Breast (tissue), 4 donors: ENCODE measurements around a stretch of chr2.

DNA sequence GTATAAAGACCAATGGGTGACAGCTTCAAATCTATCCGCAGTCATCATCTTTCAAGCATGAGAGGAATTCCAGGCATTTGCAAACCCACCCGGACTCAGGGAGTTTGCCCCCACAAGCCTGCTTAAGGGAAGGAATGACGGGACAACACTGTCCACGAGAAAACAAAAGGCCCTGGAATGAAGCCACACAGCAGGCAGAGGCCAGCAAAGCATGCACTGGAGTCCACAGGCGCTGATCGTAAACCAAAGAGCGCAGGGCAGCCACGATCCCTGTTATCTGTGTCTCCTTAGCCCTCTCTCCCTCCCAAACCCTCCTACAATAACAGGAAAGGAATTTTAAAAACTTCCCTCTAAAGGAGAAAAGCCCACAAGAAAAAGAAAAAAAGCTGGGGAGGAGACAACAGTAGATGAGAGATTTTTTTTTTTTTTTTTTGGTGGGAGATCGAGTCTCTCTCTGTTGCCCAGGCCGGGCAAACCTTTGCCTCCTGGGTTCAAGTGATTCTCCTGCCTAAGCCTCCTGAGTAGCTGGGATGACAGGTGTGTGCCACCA lies 11.3 kb upstream of the BOK start:
- PRO-cap, 3 experiments, result no peak in any of the 3 experiments
- RRBS, result no CpG with 5 or more reads among the region's 10 CpGs

DNA sequence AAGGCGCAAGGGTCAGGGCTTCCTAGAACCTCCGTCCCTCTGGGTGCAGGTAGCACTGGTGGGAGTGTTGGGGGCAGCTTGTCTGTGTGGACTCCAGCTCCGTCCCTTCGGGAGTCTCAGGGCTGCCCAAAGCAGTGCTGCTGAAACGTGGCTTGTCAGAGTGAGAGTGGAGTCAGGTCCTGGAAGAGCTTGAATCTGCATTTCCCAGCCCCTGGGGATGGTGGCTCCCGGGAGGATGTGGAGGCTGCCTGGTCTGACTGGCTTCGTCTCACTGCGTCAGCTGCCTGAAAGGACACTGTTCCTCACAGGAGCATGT lies 23.4 kb downstream of the ATG4B start:
- PRO-cap, 3 experiments, result no peak in any of the 3 experiments
- RRBS, result no CpG with 5 or more reads among the region's 8 CpGs

GRCh38 chr2:241666508-241667011 lies 20.1 kb downstream of the DTYMK start:
- PRO-cap, 3 experiments, result no peak in any of the 3 experiments
- RRBS, result no CpG with 5 or more reads among the region's 28 CpGs

DNA sequence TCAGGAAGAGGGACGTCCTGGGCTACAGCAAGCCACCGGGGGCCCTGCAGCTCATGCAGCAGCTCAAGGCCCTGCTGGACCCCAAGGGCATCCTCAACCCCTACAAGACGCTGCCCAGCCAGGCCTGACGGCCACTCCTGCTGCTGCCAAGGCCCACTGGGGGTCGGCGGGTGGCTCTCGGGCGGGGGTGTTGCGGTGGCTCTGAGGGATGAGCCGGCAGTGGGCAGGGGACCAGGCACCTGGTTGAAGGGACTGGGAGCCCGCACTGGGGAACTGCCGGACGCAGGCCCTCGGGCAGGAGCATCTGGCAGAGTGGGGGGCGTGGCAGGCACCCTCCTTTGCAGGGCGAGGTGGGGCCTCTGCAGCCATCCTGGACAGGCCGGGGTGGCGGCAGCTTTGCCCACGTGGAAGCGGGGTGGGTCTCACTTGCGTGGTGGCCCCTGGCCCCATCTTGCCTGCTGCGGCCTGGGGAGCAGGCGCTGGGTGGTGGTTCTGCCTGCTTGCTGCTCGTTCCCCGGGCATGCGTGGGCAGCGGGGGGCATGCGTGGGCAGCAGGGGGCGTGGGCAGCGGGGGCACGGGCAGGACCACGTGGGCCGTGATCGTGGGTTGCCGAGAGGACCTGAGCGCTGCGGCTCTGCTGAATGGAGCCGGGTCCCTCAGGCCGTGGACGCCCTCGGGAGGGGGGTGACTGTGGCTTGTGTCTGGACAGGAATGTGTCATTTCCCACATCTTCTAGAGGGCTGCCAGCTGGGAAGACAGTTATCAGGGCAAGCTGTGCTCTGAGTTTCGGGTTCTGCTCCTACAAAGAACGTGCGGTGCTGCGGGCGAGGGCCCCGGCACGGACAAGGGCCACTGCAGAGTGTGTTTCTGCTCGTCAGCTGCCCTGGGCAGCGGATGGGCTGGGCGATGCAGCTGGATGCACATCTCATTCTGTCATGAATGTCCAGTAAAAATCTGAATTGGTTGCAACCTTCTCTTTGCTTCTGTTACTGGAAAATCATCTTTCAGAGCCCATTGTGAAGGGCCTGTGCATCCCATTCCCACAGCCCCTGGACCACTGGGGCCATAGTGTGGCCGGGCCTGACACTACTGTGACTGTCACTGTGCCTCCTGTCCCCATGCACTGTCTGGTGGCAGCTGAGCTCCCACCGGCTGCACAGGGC lies 8.4 kb upstream of the GAL3ST2 start:
- PRO-cap, 3 experiments, result no peak in any of the 3 experiments
- RRBS, result 67% methylated on average over 6 of the region's 53 CpGs

DNA sequence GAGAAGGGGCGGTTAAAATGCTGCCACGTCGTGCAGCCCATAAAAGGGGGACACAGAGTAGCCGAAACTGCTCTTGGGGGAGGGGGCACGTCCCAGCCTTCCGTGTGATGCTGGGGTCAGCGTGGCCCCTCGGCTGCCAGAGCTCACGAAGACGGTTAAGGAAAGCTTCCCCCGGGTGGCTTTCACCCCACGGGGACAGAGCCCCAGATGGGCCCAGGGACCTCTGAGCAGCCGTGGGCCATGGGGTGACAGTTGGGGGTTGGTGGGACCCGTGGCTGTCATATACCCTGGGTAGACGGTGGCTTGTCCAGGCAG lies 342 bp downstream of the NEU4 start:
- PRO-cap, 3 experiments, result no peak in any of the 3 experiments
- RRBS, result no CpG with 5 or more reads among the region's 15 CpGs

- PRO-cap, 3 experiments, result no peak in any of the 3 experiments
- RRBS, result no CpG with 5 or more reads among the region's 6 CpGs
These were observed 1.5 kb downstream of the NEU4 start for GRCh38 chr2:241810520-241810786.

DNA sequence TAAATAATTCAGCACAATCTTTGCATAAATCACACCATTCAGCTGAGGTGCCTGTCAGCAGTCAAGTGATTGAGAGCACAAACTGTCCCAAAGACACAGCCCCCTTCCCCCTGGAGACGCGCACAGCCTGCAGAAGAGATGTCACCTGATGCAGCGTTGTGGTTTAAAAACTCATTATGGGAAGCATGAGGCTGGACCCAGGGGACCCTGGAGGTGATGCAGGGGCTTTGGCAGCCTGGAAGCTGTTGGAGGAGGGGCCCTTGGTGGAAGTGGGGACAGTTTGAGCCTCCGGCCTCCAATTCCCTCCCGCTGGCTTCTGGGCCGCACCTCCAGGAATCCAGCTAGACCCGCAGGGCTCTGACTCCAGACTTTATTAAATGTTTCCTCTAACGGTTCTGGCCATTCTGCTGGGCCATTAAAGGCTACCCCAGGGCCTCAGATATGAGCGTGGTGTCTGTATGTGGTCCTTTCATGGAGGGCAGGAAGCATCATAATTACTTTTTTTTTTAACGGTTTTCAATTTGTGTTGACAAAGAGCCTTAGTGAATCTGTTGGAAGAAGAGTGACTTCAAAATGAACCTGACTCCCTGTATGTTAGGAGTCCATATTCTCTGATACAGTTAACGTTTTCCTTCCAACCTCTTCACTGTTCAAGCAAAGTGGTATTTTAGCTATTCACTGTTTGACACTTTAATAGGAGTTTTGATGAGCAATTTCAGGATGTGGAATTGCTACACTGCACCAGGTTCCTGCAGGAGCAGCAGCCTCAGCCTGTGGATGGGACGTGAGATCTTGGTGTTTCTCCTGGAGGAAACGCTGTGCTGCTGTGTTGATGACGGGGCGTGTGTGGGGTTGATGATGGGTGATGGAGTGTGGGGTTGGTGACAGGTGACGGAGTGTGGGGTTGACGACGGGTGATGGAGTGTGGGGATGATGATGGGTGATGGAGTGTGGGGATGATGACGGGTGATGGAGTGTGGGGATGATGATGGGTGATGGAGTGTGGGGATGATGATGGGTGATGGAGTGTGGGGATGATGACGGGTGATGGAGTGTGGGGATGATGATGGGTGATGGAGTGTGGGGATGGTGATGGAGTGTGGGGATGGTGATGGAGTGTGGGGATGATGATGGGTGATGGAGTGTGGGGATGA lies 67.9 kb upstream of the FAM240C start:
- PRO-cap, 3 experiments, result no peak in any of the 3 experiments
- RRBS, result no CpG with 5 or more reads among the region's 20 CpGs

GRCh38 chr2:241983163-241983689 lies 83.0 kb upstream of the FAM240C start:
- PRO-cap, 3 experiments, result no peak in any of the 3 experiments
- RRBS, result 81% methylated on average over 8 of the region's 16 CpGs

DNA sequence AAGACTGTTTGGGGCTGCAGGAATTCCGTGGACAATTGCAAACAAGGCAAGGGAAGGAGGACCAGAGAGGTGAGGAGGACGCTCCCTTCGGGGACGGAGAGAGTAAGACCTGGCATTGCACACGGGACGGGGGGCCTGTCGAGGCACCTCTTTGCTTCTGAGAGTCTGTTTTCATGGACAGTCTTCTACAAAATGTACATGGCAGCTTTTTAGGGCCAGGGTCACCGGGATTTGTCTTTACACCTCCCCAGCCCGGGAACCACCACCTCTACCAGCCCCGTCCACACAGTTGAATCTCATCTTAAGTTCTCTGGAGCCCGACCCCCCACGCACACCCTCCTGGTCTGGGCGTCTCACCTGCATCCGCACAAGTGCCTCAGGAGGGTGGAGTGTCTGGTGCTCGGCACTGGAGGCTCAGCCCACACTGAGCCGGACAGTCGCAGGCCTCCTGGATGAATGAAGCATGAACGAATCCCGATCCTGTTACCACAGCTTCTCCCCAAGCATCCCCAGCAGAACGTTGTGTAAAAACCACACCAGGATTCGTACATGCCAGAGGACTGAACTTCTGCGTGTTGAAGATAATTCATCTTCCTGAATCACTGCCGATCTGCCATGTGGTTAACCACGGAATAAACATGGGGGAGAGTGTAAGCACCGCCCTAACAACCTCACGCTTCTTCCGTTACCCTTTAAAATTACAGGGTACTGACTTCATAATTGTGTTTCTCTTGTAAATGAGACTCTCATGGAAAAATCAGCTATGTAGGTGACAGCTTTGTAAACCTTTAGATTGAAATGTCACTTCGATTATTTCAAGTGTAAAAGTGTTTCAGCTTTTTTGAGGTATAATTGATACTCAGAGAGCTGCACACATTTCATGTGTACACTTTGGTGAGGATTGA lies 131.3 kb upstream of the FAM240C start:
- PRO-cap, 3 experiments, result no peak in any of the 3 experiments
- RRBS, result no CpG with 5 or more reads among the region's 28 CpGs

GRCh38 chr2:242075527-242076072 lies 175.3 kb upstream of the FAM240C start:
- PRO-cap, 3 experiments, result no peak in any of the 3 experiments
- RRBS, result no CpG with 5 or more reads among the region's 7 CpGs

DNA sequence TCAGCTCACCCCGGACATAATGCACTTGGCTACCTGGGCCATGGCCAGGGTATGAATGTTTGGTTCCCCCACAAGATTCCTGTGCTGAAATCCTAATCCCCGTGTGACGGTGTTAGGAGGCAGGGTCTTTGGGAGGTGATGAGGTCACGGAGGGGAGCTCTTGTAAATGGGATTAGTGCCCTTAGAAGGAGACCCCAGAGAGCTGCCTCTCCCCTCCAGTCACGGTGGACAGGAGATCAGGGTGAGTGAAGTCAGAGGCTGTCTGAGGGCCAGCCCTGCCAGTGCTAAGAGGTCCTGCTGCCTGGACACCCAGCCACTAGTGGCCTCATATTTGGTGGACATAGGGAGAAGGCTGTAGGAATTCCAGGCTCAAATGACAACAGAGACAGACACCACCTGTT lies 180.1 kb upstream of the FAM240C start:
- PRO-cap, 3 experiments, result no peak in any of the 3 experiments
- RRBS, result no CpG with 5 or more reads among the region's 5 CpGs